Osteocyte (in vitro differentiated cells): Measurements from ENCODE around the genes PRSS3 and GALT.

DNA sequence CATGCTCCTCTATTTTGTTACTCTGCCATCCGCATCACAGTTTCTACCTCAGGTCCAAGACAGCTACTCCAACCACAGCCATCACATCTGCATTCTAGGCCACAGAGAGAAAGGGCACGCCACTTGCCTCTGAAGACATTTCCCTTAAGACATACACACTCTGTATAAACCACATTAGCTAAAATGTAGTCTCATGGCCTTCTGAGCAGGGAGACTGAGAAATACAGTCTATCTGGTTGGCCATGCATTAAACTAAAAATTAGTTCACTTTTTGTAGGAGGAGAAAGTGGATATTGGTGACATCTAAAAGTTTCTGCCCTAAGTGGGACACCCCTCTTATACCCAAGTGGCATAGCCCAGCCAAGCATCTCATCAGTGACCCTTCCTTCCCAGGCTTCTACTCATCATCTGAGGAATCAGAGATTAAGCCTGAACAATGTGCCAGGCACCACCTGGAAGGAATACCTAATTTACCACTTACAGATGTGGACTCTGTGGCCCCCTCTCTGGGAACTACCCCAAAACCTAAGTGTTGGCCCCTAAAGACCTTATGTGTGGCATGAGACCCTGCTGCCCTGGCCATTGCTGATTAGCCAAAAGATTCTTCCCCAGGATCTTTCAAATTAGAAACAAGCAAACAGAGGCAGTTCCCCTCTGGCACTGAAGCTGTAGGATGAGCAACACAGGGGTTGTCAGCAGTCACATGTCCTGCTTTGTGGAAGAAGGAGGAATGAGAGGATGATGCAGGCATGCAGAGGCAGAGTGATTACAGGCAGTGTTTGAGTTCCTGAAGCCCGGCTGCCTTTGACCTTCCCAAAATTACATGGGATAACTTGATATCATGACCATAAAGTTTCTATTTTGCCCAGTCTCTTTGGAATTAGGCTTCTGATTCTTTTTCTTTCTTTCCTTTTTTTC is 10.4 kb downstream of the SPINK4 start:
- PRO-cap = no peak

DNA sequence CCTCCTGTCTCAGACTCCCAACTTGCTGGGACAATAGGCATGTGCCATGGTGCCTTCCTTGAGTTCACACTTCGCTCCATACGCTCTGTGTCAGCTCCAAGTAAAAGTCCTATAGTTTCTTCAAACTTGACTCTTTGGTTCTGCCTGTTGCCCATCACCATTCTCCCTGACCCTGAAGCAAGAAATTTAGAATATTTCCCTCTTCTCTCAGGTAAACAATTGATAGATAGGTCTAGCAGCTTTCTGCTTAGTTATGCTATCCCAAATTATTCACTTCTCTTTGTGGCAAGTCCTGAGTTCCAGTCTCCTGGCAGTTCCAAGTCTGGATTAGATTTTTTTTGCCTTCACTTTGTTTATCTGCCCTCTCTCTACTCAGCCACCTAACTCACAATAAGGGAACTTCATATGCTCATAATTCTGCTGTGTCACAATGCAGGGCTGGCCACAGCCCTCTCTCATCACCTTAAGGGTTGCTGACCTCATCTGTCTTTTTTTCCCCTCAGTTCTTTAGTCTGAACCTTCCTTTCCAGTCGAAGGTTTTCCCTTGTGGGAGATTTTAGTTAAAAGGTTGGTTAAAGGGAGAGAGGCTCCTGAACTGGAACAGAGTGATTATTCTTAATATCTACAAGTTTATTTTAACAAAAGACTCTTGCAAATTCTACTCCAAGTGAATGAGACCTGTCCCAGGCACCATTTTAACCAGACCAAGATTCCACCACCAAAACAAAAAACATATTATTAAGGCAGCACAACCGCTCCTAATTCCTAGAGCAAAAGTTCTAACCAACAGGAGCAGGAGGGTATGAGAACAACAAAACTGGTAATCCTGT is 4.2 kb downstream of the BAG1 start:
- PRO-cap = no peak

- PRO-cap = no peak
Measured at GRCh38 chr9:33348898-33350144, 53.0 kb downstream of the AQP7 start.

GRCh38 chr9:33350345-33350748 is 52.0 kb downstream of the AQP7 start:
- PRO-cap = unidirectional peak, minus-strand start at chr9:33350397

GRCh38 chr9:33434413-33435075 is 12.8 kb downstream of the AQP3 start:
- PRO-cap = no peak

DNA sequence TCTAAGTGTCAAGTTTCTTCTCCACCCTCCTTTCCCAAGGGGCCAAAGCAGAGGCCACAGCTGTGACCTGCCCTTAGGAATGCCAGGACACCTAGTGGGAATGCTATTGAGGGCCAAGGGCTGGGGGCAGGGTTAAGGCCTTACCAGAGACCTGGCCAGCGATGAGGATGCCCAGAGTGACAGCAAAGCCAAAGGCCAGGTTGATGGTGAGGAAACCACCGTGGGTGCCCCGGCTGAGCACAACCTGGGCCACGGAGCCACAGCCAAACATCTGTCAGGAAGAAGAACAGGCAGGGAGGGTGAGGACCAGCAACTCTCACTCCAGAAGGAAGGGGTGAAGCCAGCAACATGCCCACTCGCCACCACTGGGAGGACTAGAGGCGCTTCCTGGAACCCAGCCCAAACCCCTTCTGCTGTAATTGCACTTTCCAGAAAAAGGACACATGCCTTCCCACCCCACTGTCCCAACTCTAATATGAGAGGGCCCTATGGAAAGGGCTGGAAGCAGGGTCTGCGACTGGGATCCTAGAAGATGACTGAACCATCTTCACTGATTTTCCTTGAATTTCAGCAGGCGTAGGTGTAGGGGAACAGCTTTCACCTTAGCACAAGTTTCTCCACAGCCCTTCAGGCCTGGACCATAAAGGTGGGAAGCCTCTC is 3.6 kb downstream of the AQP3 start:
- PRO-cap = no peak

DNA sequence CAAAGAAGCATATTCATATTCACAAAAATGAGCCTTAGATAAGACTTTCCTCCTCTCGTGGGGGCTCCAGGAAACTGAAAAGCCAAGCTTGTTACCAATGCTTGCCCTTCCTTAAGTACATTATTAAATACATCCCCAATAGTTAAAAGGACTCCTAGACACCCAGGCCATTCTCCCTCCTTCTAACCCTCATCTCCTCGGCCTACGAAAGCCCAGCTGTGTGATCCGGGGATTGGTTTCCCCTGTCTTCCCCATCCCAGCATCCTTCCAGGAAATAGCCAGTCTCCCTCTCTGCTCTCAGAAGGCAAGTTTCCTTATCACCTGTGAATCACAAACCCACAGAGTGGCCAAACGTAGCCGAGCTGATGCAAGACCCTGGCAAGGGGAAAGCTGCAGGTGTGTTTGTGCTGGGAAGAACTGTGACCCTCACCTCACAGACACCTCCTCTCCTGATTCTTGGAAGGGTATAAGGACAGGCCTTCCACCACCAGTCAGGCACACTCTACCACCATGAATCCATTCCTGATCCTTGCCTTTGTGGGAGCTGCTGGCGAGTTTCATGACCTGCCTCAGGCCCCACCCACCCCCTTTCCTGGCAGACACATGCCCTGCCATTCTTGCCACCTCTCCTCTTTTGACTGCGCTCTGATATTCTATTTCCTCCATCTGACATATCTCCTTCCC is at the start of gene PRSS3:
Gene PRSS3 (plus strand): TSS at position 498 of the 684 bp plus-strand sequence.
- PRO-cap = no peak

DNA sequence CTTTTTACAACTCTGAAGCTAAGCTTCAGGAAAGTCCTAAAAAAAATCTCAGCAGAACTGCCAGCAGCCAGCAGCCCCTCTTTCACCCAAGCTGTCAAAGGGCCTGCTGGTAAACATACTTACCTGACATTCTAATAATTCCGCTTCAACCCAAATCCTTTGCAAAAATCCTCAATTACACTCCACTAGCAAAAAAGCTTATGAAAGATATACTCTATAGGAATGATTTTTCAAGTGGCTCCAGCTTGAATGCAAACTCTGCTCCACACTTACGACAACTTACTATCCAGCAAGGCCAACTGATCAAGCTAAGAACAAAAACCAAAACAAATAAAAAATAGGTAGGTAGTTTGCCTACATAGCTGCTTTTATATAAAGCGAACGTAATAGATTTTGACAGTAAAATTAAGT is 66.6 kb downstream of the UBAP2 start:
- PRO-cap = no peak

- PRO-cap = no peak
Measured at GRCh38 chr9:34124738-34125469, 1.6 kb downstream of the DCAF12 start.

DNA sequence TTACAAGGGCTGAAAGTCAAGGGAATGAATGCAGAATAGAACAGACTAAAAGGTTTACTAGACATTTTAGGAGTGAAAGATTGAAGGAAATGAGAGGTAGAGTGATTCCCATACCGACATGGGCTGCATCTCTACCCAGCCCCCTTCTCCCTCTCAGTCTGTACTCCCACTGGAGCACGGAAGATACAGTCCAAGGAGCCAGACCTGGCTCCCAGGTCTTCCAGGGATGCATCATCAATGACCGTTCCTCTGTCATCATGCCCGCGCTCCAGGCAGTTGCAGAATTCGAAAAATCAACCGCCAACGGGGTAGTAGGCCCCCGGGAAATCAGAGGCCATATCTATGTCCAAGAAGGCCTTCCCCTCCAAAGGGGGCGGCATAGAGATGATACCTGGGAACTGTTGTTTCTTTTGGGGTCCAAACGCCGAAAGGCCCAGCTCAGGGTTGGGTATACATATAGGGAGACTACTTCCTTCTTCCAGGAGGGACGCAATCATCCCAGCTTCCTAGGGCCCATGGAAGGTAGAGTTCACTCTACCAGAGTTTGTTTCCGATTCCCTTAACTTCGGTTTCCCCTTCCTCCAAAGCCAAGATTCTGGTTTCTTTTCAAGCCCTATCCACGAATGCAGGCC is 891 bp downstream of the DCAF12 start:
- PRO-cap = no peak

- PRO-cap = no peak
Measured at GRCh38 chr9:34205993-34206623, 27.3 kb downstream of the UBAP1 start.

GRCh38 chr9:34210149-34210680 is 31.4 kb downstream of the UBAP1 start:
- PRO-cap = no peak

- PRO-cap = no peak
Measured at GRCh38 chr9:34369859-34370287, 6.8 kb downstream of the MYORG start.

DNA sequence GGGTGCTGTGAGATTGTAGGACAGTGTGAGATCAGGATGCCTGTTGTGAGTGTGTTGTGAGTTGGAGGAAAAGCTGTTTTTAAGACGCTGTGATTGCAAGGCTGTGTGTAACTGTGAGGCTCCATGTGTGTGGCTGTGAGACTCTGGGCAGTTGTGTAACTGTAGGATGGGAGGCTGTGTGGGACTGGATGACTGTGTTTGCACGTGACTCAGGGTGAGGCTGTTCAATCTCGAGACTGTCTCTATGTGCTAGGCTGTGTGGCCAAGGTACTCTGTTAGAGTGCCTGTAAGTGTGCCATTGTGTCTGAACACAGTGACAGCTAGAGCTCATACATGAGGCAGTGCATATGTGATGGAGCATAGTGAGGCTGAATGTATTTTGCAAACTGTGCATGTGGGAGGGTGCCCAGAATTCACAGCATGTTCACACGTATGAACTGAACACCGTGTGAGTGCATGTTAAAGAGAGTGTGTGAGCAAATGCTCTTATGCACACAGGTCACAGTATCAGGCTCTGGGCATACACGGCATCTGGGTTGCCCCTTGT is 29.3 kb downstream of the CNTFR start:
- PRO-cap = unidirectional peak, minus-strand start at position 161 of the sequence

DNA sequence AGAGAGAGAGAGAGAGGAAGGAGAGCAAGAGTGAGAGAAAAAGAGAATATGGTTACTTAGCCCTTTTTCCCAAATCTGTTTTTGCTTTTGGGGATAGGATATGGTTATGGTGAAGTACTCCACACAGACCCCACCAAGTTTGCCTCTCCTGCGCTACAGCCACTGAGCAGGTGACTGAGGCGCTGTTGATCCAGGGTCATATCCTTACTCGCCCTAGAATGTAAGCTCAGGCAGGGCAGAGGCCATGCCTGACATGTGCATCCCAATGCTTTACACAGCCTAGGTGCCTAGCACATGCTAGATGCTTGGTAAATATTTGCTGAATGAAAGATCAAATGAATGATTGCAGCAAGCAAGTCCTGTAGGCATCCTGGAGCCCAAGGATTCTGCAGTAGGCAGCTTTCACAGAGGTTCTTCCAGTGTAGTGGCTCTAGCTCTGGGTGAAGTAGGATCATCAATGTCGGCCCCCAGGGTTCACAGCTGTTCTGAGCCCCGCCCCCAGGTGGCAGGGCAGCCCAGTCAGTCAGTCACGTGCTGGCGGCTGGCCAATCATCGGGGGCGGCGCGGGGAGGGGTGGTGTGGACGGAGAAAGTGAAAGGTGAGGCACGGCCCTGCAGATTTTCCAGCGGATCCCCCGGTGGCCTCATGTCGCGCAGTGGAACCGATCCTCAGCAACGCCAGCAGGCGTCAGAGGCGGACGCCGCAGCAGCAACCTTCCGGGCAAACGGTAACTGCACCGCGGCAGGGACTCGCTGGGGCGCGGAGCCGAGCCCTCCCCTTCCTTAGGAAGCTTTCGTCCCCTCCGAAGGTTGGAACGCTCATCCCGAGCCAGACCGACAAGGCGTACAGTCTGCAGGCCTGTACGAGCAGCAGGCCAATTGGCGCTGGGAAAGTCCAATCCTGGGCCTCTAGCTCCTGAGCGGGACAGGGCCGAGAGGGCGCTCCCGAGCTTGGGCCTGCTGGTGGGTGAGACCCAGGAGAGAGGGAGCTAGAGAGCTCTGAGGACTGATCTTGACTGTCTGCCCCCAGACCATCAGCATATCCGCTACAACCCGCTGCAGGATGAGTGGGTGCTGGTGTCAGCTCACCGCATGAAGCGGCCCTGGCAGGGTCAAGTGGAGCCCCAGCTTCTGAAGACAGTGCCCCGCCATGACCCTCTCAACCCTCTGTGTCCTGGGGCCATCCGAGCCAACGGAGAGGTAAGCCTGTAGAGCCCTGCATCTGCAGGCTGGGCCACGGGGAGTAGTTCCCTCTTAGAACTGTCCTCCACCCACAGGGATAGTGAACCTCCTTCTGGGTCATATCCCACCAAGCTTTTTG is at the start of gene GALT:
Gene GALT (plus strand): TSS at position 616 of the 1,320 bp plus-strand sequence.
- PRO-cap = bidirectional peak, plus-strand start at position 579 of the sequence, minus-strand start at position 487 of the sequence; bidirectional peak, plus-strand start at position 821 of the sequence, minus-strand start at position 847 of the sequence

GRCh38 chr9:34647489-34648185 is 1.2 kb downstream of the GALT start:
- PRO-cap = no peak

DNA sequence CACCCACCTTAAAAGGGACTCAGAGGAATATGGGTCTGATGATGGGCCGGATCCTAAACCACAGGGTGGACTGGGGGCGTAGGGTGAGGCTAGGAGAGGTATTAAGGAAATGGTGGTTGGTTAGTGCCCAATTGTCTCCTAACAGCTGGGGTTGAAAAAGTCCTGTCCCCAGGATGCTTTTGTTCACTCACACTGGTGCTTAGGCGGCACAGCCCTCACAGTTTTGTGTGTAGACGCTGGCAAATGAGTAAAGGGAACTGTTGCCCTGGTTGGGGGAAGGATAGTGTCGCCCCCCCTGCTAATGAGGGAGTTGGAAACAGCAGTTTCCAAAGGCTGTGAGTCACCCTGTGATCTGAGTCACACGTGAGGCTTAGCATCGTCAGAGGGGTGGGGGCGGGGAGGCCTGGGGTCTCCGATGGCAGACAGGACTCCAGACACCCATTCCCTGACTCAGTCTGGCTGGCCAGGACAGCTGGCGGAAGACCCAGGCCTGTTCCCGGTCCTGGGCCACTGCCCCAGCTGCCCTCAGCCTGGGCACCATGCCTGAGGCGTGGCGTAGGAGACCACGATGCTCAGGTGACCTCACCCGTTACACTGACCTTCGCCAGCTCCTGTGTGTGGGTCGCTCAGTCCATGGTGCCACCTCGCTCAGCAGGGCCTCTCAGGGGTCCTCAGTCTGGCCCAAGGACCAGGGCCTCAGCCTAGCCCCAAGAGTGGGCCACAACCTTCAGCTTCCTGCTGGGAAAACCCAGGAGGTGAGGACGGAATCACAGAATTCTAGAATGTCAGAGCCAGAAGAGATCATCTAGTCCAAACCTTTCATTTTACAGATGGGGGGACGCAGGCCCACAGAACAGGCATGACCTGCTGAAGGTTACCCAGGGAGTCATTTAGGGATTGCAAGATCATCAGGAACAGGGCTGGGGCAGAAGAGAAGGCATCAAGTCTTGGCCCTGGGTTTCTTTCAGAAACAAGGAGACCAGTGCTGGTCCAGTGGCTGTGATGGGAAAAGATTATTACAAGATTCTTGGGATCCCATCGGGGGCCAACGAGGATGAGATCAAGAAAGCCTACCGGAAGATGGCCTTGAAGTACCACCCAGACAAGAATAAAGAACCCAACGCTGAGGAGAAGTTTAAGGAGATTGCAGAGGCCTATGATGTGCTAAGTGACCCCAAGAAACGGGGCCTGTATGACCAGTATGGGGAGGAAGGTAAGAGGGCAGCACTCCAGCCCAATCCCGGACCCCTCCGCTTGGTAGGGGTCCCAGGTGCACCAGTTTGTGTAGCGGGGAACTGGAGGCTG is 3.1 kb downstream of the DNAJB5 start:
- PRO-cap = no peak

DNA sequence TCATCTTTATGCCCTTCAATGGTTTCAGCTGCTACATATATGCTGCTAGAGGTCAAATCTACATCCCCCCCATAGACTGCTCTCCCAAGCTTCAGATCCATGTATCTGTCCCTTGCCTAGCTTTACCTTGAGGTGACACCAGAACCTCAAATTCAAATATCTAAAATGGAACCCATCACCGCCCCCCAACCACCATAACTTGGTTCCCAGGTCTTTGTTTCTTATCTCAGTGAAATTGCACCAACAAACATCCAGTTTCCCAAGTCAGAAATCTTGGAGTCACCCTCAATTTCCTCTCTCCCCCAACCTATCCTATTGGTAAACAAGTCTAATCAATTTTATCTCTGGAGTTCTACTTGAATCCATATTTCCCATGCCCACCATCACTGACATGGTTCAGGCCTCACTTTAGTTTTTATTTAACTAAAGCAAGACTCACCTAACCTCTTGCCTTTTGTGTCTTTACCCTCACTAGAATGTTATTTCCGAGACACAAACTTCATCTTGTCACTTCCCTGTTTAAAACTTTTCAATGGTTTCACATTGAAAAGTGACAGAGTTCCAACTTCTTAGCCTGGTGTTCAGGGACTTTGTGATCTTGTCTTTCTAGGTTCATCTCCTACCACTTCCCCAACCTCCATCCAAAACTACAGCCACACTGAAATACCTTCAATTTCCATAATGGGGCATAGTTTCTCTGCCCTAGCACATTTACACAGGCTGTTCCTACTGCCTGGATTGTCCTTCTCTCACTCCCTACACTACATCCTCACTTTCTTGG is 2.5 kb upstream of the C9orf131 start:
- PRO-cap = no peak

- PRO-cap = no peak
Measured at GRCh38 chr9:35040147-35040914, 1.7 kb upstream of the C9orf131 start.

DNA sequence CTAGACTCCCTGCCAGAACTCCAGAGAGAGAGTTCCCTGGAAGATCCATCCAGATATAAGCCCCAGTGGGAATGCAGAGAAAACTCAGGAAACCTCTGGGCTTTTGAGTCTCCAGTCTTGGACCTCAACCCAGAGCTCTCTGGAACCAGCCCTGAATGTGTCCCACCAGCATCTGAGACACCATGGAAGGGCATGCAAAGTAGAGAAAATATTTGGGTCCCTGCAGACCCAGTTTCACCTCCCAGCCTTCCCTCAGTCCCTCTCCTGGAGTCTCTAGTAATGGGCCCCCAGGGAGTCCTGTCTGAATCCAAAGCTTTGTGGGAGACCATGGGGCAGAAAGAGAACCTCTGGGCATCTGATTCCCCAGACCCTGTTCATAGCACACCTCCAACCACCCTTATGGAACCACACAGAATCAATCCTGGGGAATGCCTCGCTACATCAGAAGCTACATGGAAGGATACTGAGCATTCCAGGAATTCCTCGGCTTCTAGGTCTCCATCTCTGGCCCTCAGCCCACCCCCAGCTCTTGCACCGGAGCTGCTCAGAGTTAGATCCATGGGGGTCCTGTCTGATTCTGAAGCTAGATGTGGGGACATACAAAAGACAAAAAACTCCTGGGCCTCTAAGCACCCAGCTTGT is 1.9 kb downstream of the C9orf131 start:
- PRO-cap = no peak